Mesenteric fat pad (tissue), 1 donor: Measurements from ENCODE around the genes IRAK1BP1 and CYB5R4.

DNA sequence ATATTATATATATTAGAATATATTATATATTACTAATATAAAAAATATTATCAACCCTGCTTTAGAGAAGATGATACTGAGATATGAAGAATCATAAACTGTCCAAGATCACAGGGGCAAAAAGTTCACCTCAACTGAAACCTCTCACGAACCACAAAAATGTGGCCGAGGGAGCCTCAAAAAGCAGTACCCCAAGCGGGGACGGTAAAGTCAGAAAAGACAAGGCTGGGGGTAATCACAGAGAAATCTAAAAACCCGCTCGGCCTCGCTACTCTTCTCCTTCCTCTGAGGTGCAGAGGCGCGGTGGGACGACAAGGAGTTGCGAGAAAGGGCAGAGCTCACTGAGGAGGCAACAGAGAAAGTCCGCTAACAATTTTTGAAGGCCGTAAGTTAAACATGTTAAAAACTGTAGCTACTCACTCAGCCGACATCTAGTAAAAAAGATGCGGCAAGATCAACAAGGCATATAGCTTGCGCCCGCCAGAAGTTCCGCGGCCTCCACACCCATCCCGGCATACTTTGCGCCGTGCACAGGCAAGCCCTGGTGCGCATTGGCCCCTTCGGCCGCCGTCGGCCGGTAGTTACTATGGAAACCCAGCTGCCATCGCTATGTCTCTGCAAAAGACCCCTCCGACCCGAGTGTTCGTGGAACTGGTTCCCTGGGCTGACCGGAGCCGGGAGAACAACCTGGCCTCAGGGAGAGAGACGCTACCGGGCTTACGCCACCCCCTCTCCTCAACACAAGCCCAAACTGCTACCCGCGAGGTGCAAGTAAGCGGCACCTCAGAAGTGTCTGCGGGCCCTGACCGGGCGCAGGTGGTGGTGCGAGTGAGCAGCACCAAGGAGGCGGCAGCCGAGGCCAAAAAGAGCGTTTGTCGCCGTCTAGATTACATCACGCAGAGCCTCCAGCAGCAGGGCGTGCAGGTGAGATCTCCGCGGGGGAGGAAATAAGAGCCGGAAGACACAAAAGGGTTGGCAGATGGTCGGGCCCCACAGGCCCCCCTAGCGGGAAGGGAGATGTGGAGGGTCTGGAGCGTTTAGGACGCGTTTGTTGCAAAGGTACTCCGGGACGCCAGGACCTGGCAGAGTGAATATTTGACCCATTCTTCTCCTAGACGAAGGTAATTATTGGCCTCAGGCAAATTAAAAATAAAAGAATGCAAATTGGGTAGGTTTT lies at the start of gene IRAK1BP1:
Gene IRAK1BP1, plus strand, starts transcription at position 584 of the 1,177 bp plus-strand sequence.
- PRO-cap = no peak

DNA sequence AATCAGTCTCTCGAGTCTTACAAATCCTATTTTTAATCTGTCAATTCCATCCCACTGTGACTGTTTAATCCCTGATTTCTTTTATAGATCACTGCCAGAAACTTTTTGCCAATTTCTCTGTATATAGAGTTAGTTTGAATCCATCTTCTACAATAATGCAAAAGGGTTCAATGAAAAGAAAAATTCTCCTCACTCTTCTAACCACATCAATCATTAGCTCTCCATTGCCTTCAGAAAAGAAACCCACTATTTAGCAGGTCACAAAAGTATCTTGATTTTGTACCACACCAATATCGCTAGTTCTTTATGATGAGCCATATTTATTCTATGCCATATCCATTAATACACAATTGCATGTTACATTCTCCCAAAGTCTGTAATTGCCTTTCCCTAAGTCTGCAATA lies 39.1 kb downstream of the PHIP start:
- PRO-cap = no peak

- PRO-cap = no peak
Measured at GRCh38 chr6:79578082-79578825, 41.0 kb upstream of the LCA5 start.

DNA sequence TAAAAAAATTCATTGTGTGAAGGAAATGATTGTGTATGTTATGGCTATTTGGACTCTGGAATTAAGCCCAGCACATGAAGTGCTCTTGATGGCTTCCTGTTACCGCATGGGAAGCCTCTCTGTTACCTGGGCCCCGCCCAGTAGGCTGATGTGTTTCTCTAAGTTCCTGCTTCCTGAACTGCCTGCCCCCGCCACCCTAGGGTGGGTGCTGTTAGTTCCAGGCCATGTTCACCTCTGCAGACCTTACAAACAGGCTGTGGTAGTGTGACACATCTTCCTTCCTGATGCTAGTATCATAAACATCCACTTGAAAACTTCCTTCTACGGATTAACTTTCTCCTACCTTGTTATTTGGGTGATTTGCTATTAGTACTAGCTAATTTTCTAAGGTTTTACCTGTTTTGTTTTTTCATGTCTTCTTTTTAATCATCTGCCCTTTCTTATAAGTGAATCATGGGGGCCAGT lies 40.5 kb downstream of the SH3BGRL2 start:
- PRO-cap = no peak

- PRO-cap = no peak
Measured at GRCh38 chr6:79878111-79878810, 69.1 kb downstream of the ELOVL4 start.

- PRO-cap = no peak
Measured at GRCh38 chr6:79946238-79947320, 774 bp downstream of the ELOVL4 start.

- PRO-cap = no peak
Measured at GRCh38 chr6:81748997-81749599, 3.4 kb downstream of the TENT5A start.

DNA sequence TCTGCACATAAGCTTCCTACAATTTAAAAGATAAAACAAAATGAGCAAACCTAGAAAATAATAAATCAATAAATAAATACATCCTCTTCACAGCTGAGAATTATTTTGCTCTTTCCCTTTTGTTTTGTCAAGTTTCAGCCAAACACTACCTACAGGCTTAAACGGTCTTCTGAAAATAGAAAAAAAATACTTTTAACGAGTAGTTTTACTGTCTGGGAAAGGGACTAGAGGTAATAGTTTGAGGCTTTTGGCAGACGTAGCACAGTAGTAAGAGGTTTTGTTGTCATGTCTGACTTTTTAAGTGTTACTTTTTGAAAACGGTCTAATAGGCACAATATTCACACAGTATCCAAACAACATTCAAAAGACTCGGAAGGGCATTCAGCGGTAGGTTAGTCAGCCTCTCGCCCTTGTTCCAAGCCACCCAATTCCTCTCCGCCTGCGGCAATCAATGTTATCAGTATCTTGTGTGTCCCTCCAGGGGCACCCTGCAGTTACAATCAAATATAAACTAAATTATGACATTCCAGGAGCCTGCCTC lies 2.0 kb downstream of the TENT5A start:
- PRO-cap = no peak

GRCh38 chr6:81751418-81752586 lies 679 bp downstream of the TENT5A start:
- PRO-cap = no peak

DNA sequence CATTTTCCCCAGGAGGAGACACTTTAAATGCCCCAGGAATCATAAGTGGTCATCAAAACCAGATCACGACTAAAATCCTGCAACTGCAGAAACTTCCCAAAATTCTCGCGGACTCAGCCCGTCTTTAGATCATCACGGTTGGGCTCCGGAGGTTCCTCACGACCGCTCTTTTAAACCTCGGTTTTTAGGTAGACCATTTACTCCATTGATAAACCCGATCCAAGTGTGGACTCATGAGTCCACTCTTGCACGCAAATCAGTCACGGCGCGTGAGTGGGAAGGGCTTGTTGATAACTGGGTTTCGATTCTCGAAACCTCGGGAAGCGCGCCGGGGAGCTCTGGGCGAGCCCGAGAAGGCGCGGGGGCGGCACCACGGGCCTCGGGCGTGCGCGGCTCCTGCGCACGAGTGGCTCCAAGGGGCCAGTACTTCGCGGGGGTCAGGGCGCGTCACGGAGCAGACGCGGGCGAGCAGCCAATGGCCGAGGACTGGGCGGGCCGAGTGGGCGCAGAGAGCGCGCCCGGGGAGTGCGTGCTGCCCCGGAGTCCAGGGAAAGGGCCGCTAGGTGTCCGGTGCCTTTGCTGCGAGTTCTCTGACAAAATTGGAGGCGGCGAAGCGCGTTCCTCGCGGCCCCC lies 598 bp upstream of the TENT5A start:
- PRO-cap = bidirectional peak, plus-strand start at position 540 of the sequence, minus-strand start at position 408 of the sequence

GRCh38 chr6:82013970-82014267 lies 233.6 kb downstream of the IBTK start:
- PRO-cap = no peak

DNA sequence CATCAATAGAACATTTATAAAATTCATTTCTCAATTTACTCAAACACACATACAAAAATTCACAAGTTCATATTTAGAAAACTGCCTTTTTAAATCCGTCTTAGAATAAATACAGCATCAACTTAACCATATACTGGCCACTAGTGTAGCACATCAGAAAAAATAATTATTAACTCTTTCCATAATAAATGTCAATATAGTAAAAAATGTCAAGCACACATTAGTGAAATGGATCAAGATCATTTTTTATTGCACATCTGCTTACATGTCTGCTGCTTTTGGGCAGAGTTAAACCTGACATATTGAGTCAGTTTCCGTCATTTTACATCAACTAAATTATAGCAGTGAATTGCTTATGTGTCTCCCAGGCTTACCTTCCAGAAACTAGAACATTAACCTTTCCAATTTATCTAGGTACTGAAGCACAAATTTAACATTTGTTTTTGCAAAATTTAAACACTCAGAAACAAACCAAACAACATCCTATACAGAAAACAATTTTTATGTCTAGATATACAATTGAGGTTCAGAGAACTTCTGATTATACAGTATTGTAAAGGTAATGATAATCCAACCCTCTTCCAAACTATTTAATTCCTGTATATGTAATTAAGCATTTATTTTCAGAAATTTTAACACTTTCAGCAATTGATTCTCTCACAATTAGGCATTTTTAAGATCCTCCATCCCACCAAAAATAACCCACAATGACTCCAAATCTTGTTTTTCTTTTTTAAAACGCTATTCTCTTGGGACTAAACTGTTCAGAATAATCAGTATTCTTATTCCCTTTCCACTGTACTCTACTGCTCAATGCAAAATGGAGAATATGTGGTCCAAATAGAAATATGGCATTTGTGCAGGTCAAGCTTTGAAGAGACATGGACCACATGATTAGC lies 77.3 kb downstream of the IBTK start:
- PRO-cap = no peak

DNA sequence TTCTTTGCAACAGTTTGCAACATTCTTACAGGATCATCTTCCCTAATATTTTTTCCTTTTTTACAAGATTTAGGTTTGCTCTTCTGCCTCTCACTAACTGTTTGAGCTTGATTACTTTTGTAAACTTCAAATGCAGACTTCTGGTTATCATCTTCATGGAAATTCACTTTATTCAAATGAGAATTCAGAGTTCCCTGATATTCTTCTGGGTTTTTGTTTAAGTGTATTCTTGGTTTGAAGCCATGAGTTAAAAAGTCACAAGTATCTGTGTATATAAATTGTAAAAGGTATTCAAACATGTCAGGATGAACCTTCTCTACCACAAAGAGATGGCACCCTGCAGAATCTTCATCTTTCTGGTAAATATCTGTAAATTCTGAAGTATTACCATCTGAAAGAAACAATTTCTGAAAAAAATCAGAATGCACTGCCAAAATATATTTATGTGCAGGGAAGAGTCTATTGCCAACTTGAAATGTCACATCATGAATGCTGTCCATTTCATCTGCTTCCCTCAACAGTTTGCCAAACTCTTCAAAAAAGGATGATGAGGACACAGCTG lies 33.2 kb downstream of the IBTK start:
- PRO-cap = no peak

- PRO-cap = unidirectional peak, plus-strand start at chr6:83859678; unidirectional peak, plus-strand start at chr6:83859753
Measured at GRCh38 chr6:83859192-83860036, at the start of gene CYB5R4. TSS of gene CYB5R4 (plus strand) at chr6:83859689.

- PRO-cap = no peak
Measured at GRCh38 chr6:84033994-84034749, 600 bp downstream of the MRAP2 start.

- PRO-cap = no peak
Measured at GRCh38 chr6:84051924-84052971, 18.7 kb downstream of the MRAP2 start.

DNA sequence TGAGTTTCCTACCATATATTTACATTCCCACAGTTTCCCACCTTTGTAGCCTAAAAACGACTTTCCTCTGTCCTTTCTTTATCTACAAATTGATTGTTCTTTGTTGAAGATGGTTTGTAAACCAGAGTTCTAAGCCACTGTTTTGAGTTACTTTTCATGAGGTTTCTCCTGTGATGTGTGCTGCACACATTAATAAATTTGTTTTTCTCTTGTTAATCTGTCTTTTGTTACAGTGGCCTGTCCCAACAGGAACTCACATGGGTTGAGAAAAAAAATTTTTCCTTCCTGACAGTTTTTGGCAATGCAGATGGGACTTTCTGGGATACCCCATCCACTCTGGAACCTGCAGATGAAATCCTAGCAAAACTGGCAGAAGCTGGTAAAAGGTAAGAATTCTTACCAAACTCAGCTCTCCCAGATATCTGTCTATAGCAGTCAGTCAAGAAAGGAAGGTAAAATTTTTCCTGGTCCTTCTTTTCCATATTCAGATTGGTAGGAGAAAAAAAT lies 88.2 kb downstream of the CEP162 start:
- PRO-cap = no peak

DNA sequence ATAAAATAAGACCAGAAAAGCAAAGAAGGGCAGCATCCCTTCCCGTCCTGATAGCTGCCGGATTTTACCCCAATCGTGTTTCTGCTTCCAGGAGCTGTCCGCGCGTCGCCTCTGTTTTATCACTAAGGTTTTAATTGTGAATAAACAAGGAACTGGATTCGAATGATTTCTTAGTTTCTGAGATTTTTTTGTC lies 708 bp upstream of the NT5E start:
- PRO-cap = no peak

DNA sequence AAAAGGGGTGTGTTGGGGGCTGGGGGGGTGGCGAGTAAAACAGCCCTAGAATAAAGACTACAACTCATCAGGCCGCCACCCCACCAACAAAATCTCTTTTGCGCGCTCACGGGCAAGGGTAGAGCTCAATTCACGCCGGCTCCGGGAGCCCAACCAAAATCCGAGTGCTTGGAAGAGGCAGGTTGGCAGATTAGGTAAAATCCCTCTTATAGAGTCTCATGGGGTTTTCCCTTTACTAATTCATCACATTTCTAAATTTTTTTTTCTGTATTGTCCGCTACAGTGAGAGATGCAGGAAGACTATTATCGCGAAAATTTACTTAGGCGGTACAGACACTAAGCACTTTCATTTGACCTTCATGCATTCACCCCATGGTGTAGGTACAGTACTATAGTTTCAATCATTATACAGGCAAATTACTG lies 742 bp upstream of the SNX14 start:
- PRO-cap = unidirectional peak, minus-strand start at position 166 of the sequence

GRCh38 chr6:85614815-85615480 lies 21.3 kb upstream of the SNX14 start:
- PRO-cap = no peak